Osteoblast (primary cell): ENCODE data around the gene POM121L12.

DNA sequence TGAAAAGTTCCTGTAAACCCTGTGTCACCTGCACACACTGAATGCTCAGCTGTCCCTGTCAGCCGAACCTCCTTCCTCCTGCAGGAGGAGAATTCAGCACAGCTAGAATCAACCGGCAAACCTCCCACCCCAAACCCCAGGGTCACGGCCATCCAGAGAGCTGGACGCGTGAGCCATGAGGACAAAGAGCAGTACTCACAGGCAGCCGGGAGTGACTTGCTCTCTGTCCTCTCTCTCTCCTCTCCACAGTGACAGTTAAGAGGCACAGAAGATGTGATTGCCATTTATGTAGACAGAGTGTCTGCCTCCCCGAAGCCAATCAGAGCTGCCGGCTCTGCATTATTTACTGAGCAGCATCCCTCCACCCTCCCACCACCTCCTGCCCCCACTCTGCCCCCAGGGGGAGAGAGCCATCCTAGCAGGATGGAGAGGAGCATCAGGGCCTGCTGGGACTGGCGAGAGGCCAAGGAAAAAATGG lies 4.4 kb downstream of the DDC start:
- CAGE, long polyA plus RNA = no peak
- RRBS = 13% methylated on average over 3 of the region's 9 CpGs

- CAGE, long polyA plus RNA = no peak
- RRBS = 53% methylated on average over 7 of the region's 32 CpGs
Measured at GRCh38 chr7:50627604-50628712, 62.8 kb upstream of the DDC start.

DNA sequence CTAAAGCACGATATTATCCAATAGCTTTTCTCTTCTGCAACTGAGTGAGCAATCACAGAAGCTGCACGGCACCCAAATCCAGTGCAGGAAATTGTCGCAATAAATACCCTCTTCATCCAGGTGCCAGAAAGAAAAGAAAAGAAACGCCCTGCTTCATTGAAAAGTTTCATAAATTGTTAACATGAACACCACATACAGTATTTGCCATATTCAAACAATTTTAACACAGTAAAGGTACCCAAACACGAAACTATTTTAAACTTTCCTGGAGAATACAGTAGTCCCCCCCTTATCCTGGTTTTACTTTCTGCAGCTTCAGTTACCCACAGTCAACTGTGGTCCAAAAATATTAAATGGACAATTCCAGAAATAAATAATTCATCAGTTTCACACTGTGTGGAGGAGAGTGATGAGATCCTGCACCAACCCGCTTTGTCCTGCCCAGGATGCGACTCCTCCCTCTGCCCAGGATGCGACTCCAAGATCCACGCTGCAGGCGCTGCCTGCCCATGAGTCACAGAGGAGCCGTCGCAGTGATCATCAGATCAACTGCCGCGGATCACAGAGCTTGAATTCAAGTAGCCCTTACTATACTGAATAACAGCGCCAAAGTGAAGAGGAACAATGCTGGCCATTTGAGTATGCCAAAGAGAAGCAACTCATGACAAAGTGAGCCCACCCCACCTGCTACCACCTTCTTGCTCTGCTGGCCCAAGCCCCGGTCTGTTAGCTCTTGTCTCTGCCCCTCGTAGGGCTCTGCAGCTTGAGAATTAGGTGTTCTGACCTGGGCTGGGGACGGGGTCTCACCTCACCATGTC lies 61.6 kb downstream of the GRB10 start:
- CAGE, long polyA plus RNA = no peak
- RRBS = no CpG with 5 or more reads among the region's 18 CpGs

GRCh38 chr7:50733419-50733994 lies 49.2 kb downstream of the GRB10 start:
- CAGE, long polyA plus RNA = no peak
- RRBS = no CpG with 5 or more reads among the region's 6 CpGs

DNA sequence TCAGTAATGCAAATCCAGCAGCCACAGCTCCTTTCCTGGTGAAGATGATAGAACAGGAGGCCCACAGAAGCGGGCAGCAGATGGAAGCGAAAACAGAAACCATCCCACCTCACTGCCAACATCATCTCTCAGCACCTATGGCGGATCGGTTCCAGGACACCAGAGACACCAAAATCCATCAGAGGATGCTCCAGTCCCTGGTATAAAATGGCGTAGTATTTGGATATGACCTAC lies 23.5 kb downstream of the GRB10 start:
- CAGE, long polyA plus RNA = no peak
- RRBS = no CpG with 5 or more reads among the region's 5 CpGs

GRCh38 chr7:50793297-50793910 lies 10.7 kb upstream of the GRB10 start:
- CAGE, long polyA plus RNA = no peak
- RRBS = 3% methylated on average over 28 of the region's 78 CpGs

GRCh38 chr7:50898578-50898959 lies 115.9 kb upstream of the GRB10 start:
- CAGE, long polyA plus RNA = no peak
- RRBS = no CpG with 5 or more reads among the region's 7 CpGs

- CAGE, long polyA plus RNA = no peak
- RRBS = no CpG with 5 or more reads among the region's 4 CpGs
Measured at GRCh38 chr7:51263546-51264196, 52.9 kb downstream of the COBL start.

DNA sequence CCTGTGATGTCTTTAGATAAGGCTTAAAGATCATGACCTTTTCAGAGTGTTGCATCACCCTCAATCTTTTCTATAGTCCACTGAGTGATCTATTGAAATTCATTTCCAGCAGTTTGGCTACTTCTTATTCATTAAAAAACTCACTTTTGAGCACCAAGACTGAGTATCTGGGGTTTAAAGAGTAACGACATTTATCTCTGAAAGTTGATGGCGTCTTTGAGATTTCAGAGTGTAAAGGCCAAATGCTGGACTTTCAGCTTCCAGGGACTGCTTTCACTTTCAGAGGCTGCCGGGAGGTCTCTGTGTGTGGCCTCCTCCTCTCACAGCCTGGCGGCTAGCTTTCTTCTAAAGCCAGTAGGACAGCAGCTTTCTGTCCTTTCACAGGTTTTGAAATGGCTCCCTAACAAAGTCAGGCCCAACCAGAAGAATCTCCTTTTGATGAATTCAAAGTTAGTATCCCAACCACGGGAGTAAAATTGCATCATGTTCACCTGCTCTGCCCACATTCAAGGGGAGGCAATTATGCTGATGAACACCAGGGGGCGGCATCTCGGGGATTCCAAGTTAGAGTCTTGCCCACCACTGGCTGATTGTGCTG lies 701.6 kb upstream of the COBL start:
- CAGE, long polyA plus RNA = no peak
- RRBS = no CpG with 5 or more reads among the region's 7 CpGs

GRCh38 chr7:52935773-52936133 lies 99.7 kb upstream of the POM121L12 start:
- CAGE, long polyA plus RNA = no peak
- RRBS = no CpG with 5 or more reads among the region's 2 CpGs

DNA sequence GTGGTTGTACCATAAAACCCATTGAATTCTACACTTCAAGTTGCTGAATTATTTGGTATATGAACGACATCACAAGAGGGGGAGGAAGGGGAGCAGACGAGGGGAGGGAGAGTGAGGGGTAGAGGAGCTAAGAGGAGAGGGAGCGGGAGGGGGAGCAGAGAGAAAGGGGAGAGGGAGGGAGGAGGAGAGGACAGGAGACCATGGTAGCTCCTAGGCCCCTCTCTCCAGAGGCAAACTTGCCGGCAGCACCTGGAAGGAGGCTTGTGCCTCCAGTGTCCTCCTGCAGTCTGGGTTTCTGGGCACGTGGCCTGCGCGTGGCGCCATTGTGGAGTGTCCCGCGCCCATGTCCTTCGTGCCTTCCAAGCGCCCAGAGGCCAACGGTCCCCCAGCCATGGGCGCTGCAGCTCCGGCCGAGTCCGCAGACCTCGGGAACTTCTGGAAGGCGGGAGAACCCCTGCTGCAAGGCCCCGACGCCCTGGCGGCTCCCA lies at the start of gene POM121L12:
Gene POM121L12, plus strand, starts transcription at position 353 of the 488 bp plus-strand sequence.
- CAGE, long polyA plus RNA = no peak
- RRBS = no CpG with 5 or more reads among the region's 22 CpGs

- CAGE, long polyA plus RNA = no peak
- RRBS = no CpG with 5 or more reads among the region's 7 CpGs
Measured at GRCh38 chr7:54542967-54543459, 838 bp downstream of the VSTM2A start.

- CAGE, long polyA plus RNA = no peak
- RRBS = 3% methylated on average over 19 of the region's 43 CpGs
Measured at GRCh38 chr7:54544658-54545513, 2.7 kb downstream of the VSTM2A start.

DNA sequence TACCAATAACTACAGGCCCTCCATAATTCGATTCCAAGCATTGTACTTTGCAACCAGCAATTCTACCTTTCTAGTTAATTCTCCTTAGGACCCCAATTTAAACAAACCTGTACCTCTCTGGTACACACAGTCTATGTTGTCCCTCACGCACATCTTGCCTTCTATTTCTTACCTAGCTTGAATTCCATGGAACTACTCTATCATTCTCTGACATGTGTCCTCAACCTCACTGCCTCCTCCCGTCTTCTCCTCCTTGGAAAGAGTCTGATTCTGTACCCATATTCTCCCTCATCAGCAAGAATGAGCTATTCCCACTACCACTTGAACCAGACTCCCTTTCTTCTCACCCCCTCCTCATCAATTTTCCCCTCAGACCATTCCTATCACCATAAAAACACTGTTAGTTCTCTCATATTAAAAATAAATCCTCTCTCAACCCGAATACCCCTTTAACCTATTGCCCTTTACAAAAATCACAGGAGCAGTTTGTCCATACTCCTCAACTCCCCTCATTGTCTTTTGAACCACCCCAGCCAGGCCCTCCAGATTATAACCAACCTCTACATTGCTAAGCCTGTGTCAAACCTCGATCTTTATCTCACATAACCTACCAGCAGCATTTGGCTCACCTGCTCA lies 12.1 kb downstream of the SEC61G start:
- CAGE, long polyA plus RNA = no peak
- RRBS = no CpG with 5 or more reads among the region's 5 CpGs

DNA sequence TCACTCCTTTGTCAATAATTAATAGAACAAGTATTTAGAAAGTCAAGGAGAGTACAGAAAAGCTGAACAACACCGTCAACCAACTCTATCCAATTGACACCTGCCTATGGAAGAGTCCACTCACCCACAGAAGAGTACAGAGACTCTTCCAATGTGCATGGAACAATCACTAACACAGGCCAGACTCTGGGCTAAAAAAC lies 110.1 kb upstream of the EGFR start:
- CAGE, long polyA plus RNA = no peak
- RRBS = no CpG with 5 or more reads among the region's 1 CpG

DNA sequence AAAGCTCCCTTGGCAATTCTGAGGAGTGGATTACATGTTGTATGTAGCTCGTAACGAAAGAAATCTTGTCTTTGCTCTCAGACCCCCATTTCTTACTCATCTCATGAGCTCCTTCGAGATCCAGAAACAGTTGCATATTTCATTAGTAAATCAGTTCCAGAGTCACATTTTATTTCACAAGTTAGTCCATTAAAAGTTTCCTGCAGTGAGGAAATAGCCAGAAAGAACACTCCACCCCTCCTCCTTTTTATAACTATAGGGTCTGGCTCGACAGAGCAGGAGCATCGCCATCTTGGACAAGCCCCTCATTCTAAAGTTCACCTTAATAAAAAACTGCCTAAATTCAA lies 7.3 kb downstream of the EGFR start:
- CAGE, long polyA plus RNA = no peak
- RRBS = no CpG with 5 or more reads among the region's 5 CpGs

GRCh38 chr7:55053515-55054745 lies 35.1 kb downstream of the EGFR start:
- CAGE, long polyA plus RNA = no peak
- RRBS = no CpG with 5 or more reads among the region's 31 CpGs

GRCh38 chr7:55077371-55078429 lies 58.9 kb downstream of the EGFR start:
- CAGE, long polyA plus RNA = no peak
- RRBS = no CpG with 5 or more reads among the region's 36 CpGs

GRCh38 chr7:55078430-55078758 lies 59.6 kb downstream of the EGFR start:
- CAGE, long polyA plus RNA = no peak
- RRBS = no CpG with 5 or more reads among the region's 13 CpGs

GRCh38 chr7:55100975-55101573 lies 82.3 kb downstream of the EGFR start:
- CAGE, long polyA plus RNA = no peak
- RRBS = no CpG with 5 or more reads among the region's 15 CpGs